HT1080 (cell line): ENCODE measurements around a stretch of chr10.

RAMPAGE:
- cytosol, long total RNA: no peak
- long total RNA: no peak
- nucleus, long total RNA: no peak
Measured at GRCh38 chr10:113150865-113151275, 200.8 kb downstream of the TCF7L2 start.

DNA sequence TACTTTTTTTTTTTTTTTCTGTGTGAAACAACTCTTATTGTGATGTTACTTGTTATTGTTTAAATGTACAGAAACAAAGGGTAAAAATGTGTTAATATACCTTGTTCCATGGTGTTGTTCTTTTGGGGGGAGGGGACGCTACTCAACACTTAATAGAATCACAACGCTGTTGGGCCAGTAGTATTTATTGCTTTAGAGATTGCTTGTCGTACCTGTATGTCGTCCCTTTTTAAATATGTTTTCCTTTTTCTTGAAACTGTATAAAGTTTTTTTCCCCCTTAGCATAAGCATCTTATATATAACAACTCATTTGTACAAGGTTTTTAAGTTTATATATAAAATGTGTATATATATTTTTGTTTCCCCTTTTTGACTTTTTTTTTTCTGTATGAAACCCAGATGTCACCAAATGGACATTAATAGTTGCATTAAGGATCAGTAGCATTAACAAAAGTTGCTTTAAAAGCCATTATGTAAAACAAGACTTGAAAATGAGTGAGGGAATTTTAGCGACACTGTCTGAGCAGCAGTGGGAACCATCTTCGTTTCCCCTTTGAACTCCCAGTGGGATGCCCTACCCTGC, 216.5 kb downstream of the TCF7L2 start:
RAMPAGE:
- cytosol, long total RNA: no peak
- long total RNA: no peak
- nucleus, long total RNA: no peak

GRCh38 chr10:113557897-113558217, 5.0 kb downstream of the HABP2 start:
RAMPAGE:
- cytosol, long total RNA: no peak
- long total RNA: no peak
- nucleus, long total RNA: no peak

GRCh38 chr10:113585866-113586223, 33.0 kb downstream of the HABP2 start:
RAMPAGE:
- cytosol, long total RNA: no peak
- long total RNA: no peak
- nucleus, long total RNA: no peak

GRCh38 chr10:113630787-113631393, 33.0 kb downstream of the NRAP start:
RAMPAGE:
- cytosol, long total RNA: no peak
- long total RNA: no peak
- nucleus, long total RNA: no peak

RAMPAGE:
- cytosol, long total RNA: no peak
- long total RNA: no peak
- nucleus, long total RNA: no peak
Measured at GRCh38 chr10:113703483-113703982, 23.8 kb downstream of the CASP7 start.

RAMPAGE:
- cytosol, long total RNA: no peak
- long total RNA: no peak
- nucleus, long total RNA: no peak
Measured at GRCh38 chr10:114334351-114334684, 70.0 kb downstream of the AFAP1L2 start.

GRCh38 chr10:114472100-114472639, 67.9 kb upstream of the AFAP1L2 start:
RAMPAGE:
- cytosol, long total RNA: no peak
- long total RNA: no peak
- nucleus, long total RNA: no peak

RAMPAGE:
- cytosol, long total RNA: no peak
- long total RNA: no peak
- nucleus, long total RNA: no peak
Measured at GRCh38 chr10:114473639-114474407, 69.5 kb upstream of the AFAP1L2 start.

DNA sequence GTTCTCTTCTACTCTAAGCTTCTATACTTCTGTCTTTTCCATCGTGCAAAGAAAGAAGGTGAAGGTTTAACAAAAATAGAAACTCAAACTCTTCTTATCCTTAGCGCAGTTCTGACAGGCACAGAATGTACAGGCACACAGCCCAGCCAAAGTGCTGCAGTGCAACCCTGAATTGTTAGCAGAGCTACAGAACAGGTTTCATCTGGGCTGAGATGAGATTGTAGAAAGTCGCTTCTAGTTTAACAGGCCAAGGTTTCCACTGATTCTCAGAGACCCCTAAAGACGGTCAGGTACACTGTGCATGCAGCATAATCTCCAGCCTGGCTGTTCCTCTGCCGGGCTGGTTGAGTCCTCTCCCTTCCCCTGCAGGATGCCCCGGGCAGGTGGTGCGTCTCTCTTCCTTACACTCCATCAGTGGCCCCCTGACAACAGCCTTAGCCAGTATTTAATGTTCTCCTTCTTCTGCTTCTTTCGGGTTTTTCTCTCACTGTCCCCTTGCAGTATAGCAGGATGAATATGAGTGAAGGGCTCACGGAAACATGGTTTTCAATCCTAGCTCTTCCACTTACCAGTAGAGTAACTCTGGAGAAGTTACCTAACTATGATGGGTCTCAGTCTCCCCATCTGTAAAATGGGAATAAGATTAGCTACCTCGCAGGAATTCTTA, 79.5 kb upstream of the AFAP1L2 start:
RAMPAGE:
- cytosol, long total RNA: no peak
- long total RNA: no peak
- nucleus, long total RNA: no peak

DNA sequence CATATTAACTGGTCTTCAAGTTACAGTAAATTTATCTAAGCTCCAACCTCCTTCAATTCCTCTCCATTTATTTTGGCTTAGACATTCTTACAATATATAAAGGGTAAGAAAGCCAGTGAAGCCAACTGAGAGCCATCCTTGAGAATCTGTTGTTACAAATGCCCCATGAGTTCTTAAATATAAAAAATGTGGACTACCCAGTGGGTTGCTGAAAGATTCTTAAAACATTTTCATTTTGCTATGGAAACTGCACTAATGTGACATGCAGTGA, 81.2 kb upstream of the AFAP1L2 start:
RAMPAGE:
- cytosol, long total RNA: no peak
- long total RNA: no peak
- nucleus, long total RNA: no peak

GRCh38 chr10:114515339-114515988, 111.2 kb upstream of the AFAP1L2 start:
RAMPAGE:
- cytosol, long total RNA: no peak
- long total RNA: no peak
- nucleus, long total RNA: no peak

DNA sequence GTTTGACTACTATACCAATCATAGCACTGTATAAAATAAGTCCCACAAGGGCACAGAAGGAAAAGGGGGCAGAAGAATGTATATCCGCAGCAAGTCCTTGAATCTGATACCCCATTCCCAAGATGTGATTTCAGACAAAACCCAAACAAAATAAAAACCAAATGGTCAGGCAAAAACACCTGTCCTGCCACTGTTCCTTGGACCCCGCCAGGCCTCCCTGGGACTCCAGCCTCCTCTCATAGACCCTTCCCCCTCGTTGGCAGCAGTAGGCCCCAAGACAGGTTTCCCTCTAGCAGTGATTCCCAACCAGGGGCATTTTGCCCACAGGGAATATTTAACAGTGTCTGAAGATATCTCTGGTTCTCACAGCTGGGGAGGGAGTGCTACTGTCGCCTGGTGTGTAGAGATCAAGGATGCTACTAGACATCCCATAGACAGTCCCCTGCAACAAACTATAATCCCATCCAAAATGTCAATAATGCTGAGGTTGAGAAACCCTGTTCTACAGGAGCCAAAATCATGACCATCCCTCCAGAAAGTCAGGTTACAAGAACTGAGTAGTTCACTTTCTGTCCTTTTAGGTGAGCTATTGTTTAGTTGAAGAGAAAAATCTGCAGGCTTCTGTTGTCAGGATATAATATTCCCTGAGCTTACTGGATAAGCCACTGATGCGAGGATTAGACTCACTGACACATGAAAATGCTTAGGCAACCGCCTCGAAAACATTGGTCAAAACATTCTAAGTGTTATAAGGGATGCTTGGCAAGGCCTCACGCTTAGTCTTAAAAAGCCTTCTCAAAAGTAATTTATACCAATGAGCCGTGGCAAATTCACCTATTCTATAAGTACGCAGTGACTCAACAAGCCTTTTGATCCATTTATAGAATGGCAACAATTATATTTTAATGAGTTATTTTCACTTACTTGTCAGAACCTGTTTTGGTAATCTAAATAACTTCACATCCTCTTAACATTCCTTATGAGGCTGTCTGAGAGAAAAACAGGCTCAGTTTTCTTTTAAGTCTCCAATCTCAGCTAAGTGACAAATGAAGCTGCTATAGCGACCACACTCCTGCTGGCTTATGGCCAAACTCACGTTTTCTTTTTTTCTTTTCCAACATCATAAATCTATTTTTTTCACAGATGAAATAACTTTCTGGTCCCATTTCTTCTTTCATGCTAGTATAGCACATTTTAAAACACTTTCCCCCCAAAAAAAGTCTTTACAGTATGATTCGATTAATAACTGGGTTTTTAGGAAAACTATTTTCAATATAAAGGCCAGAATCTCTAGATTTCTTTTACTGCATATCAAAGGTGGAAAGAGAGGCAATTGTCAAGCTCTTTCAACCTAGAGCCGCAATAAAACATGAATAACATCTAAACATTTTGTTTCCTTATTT, 120.9 kb upstream of the AFAP1L2 start:
RAMPAGE:
- cytosol, long total RNA: no peak
- long total RNA: no peak
- nucleus, long total RNA: no peak

DNA sequence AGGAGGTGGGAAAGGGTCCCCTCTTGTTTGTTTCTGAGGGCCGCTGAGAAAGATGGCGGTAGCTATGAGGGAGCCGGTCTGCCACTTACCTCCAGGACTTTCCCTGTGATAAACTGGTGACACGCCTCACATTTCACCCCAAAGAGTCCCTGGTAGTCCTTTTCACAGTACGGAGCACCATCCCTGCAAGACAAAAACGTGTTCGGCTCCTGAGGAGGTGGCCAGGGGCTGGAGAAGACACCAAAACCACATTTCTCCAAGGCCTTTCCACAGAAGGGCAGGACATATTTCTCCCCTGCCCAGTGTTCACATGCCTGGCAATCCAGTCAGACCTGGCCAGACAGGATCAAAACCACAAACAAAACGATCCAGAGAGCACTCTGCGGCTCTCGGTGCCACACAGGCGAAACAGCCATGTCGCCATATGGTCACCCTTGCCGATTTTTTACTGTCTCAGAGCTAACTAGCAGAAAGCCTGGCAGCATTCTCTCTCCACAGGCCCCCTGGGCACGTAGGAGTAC, 113.1 kb downstream of the ABLIM1 start:
RAMPAGE:
- cytosol, long total RNA: no peak
- long total RNA: no peak
- nucleus, long total RNA: no peak

RAMPAGE:
- cytosol, long total RNA: no peak
- long total RNA: no peak
- nucleus, long total RNA: no peak
Measured at GRCh38 chr10:114632560-114633767, 25.1 kb downstream of the ABLIM1 start.

RAMPAGE:
- cytosol, long total RNA: no peak
- long total RNA: no peak
- nucleus, long total RNA: no peak
Measured at GRCh38 chr10:114634504-114635249, 23.4 kb downstream of the ABLIM1 start.

GRCh38 chr10:114661091-114661948, 3.2 kb upstream of the ABLIM1 start:
RAMPAGE:
- cytosol, long total RNA: no peak
- long total RNA: no peak
- nucleus, long total RNA: no peak

DNA sequence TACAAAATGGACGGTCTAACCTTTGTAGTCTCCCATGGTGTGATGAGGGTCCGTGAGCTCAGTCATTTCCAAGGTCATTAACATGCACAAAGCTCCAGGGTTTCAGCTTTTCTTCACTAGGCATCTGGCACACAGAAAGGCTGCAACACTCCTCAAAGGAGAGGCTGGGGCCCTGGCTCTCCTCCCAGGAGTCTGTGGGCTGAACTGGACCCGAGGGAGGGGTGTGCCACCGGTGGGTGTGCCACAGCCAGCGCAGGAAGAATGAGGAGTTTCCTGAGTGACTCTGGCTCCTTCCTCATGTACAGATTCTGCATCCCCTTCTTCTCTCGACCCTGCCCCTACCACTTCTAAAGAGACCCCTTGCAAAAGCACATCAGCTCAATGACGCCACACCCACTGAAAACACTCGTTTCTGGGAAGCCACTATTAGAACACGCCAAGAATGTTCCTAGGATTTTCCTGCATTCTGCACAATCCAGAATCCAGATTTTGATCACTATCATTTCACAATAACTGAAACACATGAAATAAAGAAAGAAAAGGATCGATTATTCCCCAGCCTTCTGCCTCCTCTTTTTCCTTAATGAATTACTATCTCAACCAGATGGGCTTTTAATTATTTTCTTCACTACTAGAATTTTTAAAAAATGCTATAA, 26.3 kb upstream of the ABLIM1 start:
RAMPAGE:
- cytosol, long total RNA: no peak
- long total RNA: no peak
- nucleus, long total RNA: no peak

RAMPAGE:
- cytosol, long total RNA: no peak
- long total RNA: no peak
- nucleus, long total RNA: no peak
Measured at GRCh38 chr10:114685379-114686009, 27.4 kb upstream of the ABLIM1 start.

RAMPAGE:
- cytosol, long total RNA: no peak
- long total RNA: no peak
- nucleus, long total RNA: no peak
Measured at GRCh38 chr10:114801157-114802012, 20.2 kb upstream of the FHIP2A start.